ENCODE measurements around the gene STPG1.

DNA sequence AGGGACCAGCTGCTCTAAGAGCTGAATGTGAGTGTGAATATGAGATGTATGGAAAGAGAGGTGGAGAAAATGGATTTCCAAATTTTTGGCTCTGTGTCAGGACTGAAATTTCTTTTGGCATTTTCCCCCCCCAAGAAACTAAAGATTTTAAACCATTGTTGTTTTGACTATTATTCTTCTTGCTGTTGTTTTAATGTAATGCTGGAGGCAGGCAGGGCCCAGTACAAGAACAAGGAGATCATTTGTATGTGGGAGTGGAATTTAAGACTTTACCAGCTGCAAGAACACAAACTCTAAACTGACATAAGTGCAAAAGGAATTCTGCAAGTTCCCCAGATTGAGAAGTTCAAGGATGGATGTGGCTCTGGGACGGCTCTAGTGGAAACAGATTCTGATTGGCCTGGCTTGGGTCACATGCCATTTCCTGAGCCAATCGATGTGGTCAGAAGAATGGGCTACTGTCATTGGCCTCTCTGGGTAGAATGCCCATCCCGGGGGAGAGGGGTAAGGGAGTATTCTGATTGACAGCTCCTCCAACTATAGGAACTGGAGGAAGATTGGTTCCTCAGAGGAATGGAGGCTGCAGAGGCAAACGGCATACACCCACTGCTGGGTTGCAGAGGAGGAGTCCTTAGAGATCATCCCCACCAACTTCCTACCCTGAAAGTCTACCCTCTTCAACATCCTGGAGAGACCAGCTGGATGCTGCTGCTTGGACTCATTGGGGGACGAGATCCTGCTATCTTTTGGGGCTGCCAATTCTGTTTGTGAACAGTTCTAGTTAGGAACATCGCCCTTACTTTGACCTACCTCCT lies 5.9 kb upstream of the IFNLR1 start:
- PRO-cap, 4 experiments, result no peak in any of the 4 experiments
- RAMPAGE, long total RNA, 2 experiments, result no peak in any of the 2 experiments
- RRBS, result no CpG with 5 or more reads among the region's 6 CpGs

DNA sequence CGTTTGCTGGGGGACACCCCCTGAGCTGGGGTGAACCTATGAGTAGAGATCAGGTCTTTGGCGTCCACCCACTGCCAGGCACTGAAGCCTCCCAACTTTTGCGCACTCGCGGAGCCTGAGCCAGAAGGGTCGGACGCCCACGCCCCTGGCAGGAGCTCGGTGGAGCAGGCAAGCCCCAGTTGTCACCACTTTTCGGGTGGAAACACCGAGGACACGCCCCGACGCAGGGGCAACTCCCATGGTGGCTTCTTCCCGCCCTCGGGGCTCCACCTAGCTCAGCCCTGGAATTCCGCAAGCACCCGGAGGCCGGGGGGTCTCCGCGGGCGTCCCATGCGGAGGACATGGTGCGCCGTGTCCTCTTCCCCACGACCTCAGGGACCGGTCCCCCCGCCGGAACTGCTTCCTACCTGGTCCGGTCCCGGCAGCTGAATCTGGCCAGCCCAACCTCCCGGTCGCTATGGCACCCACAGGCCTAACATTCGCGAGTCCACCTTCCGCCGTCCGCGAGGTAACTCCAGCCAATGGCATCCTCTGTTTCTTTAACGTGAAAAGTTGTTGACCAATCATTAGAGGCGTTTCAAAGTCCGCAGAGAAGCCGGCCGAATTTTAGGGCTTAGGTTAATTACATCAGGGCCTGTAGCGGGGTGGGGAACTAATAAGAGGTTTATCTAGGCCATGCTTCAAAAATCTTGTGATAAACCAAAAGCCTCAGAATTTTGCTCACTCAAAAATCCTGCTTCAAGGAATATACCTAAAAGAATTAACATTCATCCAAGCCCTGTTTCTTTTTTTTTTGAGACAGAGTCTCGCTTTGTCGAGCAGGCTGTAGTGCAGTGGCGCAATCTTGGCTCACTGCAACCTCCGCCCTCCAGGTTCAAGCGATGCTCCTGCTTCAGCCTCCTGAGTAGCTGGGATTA lies at the start of gene STPG1:
Gene STPG1, minus strand, starts transcription at position 516 of the 917 bp plus-strand sequence.
- PRO-cap, 4 experiments, result peak in 4 of 4 experiments; most common plus-strand start position 621 of the sequence (in 2); most common minus-strand start position 398 of the sequence (in 4)
- RAMPAGE, long total RNA, 2 experiments, result start-site peak on the minus strand in 1 of 2 experiments, centred at position 472 of the sequence, 138 reads per replicate
- RRBS, result 2% methylated on average over 9 of the region's 50 CpGs

- PRO-cap, 4 experiments, result no peak in any of the 4 experiments
- RAMPAGE, long total RNA, 2 experiments, result no peak in any of the 2 experiments
- RRBS, result no CpG with 5 or more reads among the region's 4 CpGs
Observed at GRCh38 chr1:24426611-24426873, 10.9 kb downstream of the NIPAL3 start.

- PRO-cap, 4 experiments, result no peak in any of the 4 experiments
- RAMPAGE, long total RNA, 2 experiments, result no peak in any of the 2 experiments
- RRBS, result no CpG with 5 or more reads among the region's 4 CpGs
Observed at GRCh38 chr1:24481929-24482444, 20.6 kb upstream of the RCAN3 start.

- PRO-cap, 4 experiments, result no peak in any of the 4 experiments
- RAMPAGE, long total RNA, 2 experiments, result no peak in any of the 2 experiments
- RRBS, result no CpG with 5 or more reads among the region's 6 CpGs
Observed at GRCh38 chr1:24486566-24487280, 15.9 kb upstream of the RCAN3 start.

- PRO-cap, 4 experiments, result no peak in any of the 4 experiments
- RAMPAGE, long total RNA, 2 experiments, result no peak in any of the 2 experiments
- RRBS, result no CpG with 5 or more reads among the region's 9 CpGs
Observed at GRCh38 chr1:24501715-24502018, 969 bp upstream of the RCAN3 start.

DNA sequence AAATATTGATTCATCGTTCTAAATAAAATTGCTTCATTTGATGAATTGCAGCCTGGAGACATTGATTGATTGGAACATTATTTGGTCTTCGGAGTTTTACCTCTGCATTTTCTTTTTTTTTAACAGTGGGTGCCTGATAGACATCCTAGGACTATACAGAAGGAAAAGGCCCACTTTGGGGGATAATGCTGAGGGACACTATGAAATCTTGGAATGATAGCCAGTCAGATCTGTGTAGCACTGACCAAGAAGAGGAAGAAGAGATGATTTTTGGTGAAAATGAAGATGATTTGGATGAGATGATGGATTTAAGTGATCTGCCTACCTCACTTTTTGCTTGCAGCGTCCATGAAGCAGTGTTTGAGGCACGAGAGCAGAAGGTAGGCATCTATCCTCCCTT lies 11.6 kb downstream of the RCAN3 start:
- PRO-cap, 4 experiments, result no peak in any of the 4 experiments
- RAMPAGE, long total RNA, 2 experiments, result no peak in any of the 2 experiments
- RRBS, result no CpG with 5 or more reads among the region's 4 CpGs

GRCh38 chr1:24847764-24848836 lies 82.0 kb downstream of the RUNX3 start:
- PRO-cap, 4 experiments, result peak in 4 of 4 experiments; most common plus-strand start chr1:24848222 (in 4)
- RAMPAGE, long total RNA, 2 experiments, result no peak in any of the 2 experiments
- RRBS, result 1% methylated on average over 27 of the region's 94 CpGs

- PRO-cap, 4 experiments, result no peak in any of the 4 experiments
- RAMPAGE, long total RNA, 2 experiments, result no peak in any of the 2 experiments
- RRBS, result no CpG with 5 or more reads among the region's 13 CpGs
Observed at GRCh38 chr1:24897729-24898494, 32.2 kb downstream of the RUNX3 start.

- PRO-cap, 4 experiments, result no peak in any of the 4 experiments
- RAMPAGE, long total RNA, 2 experiments, result no peak in any of the 2 experiments
- RRBS, result 15% methylated on average over 10 of the region's 24 CpGs
Observed at GRCh38 chr1:24914169-24914564, 15.9 kb downstream of the RUNX3 start.

- PRO-cap, 4 experiments, result no peak in any of the 4 experiments
- RAMPAGE, long total RNA, 2 experiments, result no peak in any of the 2 experiments
- RRBS, result no CpG with 5 or more reads among the region's 16 CpGs
Observed at GRCh38 chr1:24923141-24923949, 6.7 kb downstream of the RUNX3 start.

DNA sequence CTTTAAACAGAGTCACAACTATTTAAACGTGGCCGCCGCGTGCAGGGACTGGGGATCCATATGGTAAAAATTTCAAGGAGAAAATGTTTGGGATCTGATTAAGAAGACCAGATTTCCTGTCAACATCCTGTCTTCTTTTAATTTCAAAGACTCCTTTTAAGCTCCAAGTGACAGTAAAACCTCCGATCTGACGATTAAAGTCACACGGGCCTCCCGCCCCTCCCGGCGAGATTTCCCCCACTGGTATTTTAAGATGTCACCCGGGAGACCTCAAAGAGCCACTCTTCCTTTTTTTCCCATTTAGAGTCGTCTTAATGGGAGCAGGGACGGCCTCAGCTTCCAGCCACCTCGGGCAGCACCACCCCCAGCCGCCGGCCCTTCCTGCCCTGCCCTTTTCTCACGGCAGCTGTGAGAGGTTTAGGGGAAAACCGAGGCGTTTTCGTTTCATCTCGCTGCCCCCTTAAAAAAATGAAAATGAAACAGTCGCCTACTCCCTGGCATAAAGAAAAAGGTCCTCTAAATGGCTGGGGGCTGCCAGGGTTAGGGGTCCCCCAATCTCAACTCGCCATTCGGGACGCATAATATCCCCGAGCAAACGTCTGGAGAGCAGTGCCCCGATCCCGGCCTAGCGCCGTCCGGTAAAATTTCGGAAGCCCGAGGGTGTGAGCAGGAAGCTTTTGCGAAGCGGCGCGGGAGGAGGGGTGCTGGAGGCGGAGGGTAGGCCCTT lies 1.4 kb downstream of the RUNX3 start:
- PRO-cap, 4 experiments, result no peak in any of the 4 experiments
- RAMPAGE, long total RNA, 2 experiments, result no peak in any of the 2 experiments
- RRBS, result 5% methylated on average over 4 of the region's 39 CpGs

- PRO-cap, 4 experiments, result no peak in any of the 4 experiments
- RAMPAGE, long total RNA, 2 experiments, result no peak in any of the 2 experiments
- RRBS, result no CpG with 5 or more reads among the region's 4 CpGs
Observed at GRCh38 chr1:24947126-24947398, 17.0 kb upstream of the RUNX3 start.

DNA sequence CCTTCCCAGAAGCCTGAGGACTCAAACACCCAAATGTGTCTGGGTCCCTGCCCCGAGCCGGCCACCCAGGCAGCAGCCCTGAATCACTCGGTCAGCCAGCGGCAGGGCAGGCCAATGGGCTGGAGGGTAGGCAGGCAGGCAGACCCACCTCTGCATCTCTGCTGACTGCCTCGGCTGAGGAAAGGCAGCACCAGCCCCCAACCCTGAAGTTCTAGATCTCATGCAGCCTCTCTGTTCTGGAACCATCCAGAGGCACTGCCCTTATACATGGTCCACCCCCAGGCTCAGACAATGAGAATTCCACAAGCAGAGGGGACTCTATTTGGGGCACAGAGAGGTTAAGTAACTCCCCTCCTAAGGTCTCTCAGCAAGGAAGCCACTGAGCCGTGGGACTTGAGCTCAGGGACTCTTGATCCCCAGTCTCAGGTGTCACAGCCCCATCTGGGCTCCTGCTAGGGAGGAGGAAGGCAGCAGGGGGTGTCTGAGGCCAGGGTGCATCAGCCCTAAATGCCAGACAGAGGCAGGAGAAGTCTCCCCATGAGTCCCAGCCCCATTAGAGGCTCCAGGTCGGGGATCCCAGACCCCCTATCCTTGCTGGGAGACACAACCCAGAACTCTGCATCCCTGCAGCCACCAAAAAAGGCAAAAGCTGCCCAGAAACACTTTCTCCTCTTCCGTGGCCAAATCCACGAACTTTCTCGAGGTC lies 33.3 kb upstream of the RUNX3 start:
- PRO-cap, 4 experiments, result no peak in any of the 4 experiments
- RAMPAGE, long total RNA, 2 experiments, result no peak in any of the 2 experiments
- RRBS, result no CpG with 5 or more reads among the region's 10 CpGs

GRCh38 chr1:25030543-25031628 lies 100.8 kb upstream of the RUNX3 start:
- PRO-cap, 4 experiments, result no peak in any of the 4 experiments
- RAMPAGE, long total RNA, 2 experiments, result no peak in any of the 2 experiments
- RRBS, result no CpG with 5 or more reads among the region's 7 CpGs

DNA sequence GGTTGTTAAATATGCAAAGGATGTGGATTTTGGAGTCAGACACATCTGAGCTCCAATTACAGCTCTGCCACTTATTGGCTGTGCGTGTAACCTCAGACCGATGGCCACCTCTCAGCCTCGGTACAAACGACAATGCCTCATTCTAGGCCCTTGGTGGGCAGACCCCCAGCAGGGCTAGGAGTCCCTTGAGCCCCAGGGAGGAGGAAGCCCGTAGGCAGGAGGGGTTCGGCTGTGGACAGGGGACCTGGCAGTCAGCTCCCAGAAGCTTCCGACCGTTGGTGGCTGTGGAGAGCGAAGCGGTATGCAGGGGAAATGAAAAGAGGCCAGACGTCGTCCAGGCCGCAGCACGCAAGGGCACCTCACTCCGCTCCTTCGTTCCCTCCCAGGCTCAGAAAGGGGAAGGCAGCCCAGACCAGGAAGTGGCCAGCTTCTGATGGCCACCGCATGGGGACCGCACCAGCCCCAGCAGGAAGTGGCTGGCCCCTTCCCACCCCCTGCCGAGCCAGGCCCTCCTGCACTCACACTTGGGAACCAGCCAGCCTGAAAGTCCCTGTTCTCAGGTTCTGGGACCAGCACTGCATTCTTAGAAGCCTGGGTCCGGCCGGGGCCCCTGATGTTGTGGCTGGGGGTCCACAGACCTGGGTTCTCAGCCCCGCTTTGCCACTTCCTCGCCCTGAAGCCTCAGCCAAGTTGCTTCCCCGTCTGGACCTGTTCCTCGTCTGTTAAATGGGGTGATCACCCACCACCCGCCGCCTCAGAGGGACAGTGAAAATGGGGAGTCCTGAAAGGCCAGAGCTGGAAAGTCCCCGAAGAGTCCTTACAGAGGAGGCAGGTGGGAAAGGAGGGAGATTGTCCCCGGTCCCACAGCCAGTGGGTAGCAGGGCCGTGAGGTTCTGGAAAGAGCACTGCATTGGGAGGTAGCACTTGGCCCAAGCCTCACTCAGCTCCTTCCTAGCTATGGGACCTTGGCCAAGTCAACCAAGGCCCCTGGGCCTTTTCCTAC lies 103.9 kb upstream of the RUNX3 start:
- PRO-cap, 4 experiments, result no peak in any of the 4 experiments
- RAMPAGE, long total RNA, 2 experiments, result no peak in any of the 2 experiments
- RRBS, result no CpG with 5 or more reads among the region's 30 CpGs

- PRO-cap, 4 experiments, result no peak in any of the 4 experiments
- RAMPAGE, long total RNA, 2 experiments, result no peak in any of the 2 experiments
- RRBS, result 76% methylated on average over 3 of the region's 12 CpGs
Observed at GRCh38 chr1:25034726-25035245, 104.7 kb upstream of the RUNX3 start.

GRCh38 chr1:25198650-25199142 lies 33.6 kb downstream of the SYF2 start:
- PRO-cap, 4 experiments, result peak in 1 of 4 experiments; most common plus-strand start chr1:25198880 (in 1)
- RAMPAGE, long total RNA, 2 experiments, result no peak in any of the 2 experiments
- RRBS, result 75% methylated on average over 2 of the region's 16 CpGs

- PRO-cap, 4 experiments, result no peak in any of the 4 experiments
- RAMPAGE, long total RNA, 2 experiments, result no peak in any of the 2 experiments
- RRBS, result no CpG with 5 or more reads among the region's 9 CpGs
Observed at GRCh38 chr1:25360565-25361629, 22.8 kb downstream of the TMEM50A start.

- PRO-cap, 4 experiments, result no peak in any of the 4 experiments
- RAMPAGE, long total RNA, 2 experiments, result no peak in any of the 2 experiments
- RRBS, result no CpG with 5 or more reads among the region's 7 CpGs
Observed at GRCh38 chr1:25472678-25473461, 42.2 kb downstream of the MACO1 start.

Data from uterus (tissue), 7 donors.